Duodenum (tissue), 1 donor: ENCODE measurements around a stretch of chr13.

DNA sequence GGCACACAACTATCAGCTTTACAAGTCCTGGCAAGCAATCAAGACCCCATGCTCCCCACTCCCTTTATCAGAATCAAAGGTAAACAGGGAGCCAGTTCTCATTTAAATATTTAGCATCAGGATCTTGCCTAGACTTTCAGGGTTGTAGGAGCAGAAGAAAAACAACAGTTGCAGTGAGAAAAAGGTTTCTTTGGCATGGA, 340.6 kb downstream of the KLF5 start:
- PRO-cap, result no peak

GRCh38 chr13:73859971-73860302, 801.1 kb downstream of the KLF5 start:
- PRO-cap, result no peak

- PRO-cap, result no peak
Observed at GRCh38 chr13:74129895-74130367, 1071.1 kb downstream of the KLF5 start.

GRCh38 chr13:75303317-75303833, 178.6 kb downstream of the TBC1D4 start:
- PRO-cap, result no peak

DNA sequence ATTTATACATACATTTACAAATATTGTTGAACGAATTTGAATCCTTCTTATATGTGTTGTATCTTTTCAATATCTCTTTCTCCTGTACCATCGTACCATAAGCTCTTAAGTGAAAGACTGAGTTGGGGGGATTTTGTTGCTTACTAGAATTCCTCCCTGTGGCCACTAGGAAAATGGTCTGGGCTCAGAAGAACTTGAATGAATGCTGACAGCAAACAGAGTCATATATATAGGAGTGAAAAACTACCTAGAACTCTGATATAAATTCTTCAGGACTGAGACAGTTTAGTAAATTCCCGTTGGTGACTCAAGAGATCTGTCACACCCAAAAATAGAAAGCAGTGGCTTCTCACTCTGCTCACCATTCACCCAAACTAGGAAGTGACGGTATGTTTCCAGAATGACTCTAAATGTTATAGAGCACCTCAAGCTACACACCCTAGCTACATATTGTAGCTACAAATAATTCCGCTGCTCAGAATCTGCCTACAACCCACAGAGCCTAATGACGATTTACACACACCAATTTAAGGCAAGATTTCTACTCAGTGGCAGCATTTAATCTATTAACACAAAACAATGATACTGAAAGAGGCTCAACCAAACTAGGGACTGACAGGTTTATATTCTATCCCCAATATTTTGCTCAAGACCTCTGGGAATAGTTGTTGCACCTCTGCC, 116.2 kb downstream of the TBC1D4 start:
- PRO-cap, result no peak

DNA sequence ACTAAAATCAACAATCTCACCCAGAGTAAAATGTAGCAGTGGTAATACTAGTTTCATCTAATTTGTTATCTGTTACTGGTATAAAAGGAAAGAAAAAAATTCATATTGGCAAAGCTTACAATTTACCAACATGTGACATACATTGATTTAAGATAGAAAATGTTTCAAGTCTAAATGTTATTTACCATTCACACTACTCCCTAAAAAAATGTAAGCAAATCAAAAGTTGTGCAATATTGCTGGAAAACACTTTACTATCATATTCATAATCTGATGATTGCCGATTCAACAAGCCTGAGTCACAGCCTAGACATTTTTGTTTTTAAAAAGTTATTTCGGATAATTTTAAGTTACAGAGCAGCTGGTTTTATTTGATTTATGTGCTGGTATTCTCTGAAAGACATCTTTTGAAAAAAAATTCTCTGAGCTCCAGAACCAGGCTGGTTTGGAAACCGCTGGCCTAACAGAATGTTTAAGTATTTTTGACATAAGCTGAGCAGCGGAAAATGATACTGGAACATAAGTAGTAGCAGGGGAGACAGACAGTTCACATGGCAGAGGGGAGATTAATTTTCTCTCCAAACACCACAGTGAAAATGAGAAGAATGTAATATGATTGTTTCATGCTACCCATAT, 36.3 kb downstream of the TBC1D4 start:
- PRO-cap, result no peak

- PRO-cap, result no peak
Observed at GRCh38 chr13:75635186-75636071, 701 bp upstream of the LMO7 start.

DNA sequence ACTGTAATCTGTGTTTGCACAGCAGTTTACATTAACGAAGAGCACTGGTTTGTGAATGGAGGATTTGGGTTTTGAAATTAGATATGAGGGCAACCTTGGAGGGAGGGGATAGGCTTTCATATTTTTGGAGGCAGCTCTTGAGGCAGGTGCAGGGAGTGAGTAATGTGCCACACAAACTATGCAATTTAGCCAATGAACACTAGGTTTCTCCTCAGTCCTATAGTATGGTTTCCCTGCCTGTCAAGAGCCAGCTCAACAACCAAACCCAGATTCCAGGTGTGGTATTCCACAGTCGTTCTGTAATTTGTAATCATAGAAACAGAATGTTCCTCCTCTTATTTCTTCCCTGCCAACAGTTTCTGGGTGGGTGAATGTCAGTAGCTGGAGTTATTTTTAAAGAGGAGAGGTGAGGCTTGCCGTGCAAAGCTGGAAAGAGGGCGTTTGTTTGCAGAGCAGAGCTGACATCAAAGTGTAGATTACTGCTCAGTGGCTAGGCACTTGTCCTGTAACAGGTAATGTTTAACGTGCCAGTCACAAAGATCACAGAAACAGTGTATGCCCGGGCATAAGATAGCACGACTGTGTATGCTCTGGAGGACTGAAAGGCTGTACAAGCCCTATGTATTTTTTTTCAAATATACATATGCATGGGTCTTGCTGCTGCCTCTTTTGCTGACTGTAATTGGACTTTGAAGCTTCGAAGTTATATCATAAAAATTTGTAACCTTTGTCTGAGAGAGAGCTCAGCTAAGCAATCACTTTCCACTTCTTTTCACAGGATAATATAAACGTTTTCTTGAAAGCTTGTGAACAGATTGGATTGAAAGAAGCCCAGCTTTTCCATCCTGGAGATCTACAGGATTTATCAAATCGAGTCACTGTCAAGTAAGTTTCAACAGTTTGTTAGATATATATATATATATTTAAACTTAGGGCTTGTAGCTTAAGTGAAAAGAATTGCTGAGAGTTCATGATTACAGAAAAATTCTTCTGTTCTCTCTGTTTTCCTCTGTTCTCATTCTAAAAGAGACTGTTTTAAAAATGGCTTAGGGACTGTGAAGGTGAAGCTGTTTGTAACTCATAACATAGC, 124.4 kb downstream of the LMO7 start:
- PRO-cap, result unidirectional peak, plus-strand start at position 736 of the sequence; unidirectional peak, plus-strand start at position 813 of the sequence

DNA sequence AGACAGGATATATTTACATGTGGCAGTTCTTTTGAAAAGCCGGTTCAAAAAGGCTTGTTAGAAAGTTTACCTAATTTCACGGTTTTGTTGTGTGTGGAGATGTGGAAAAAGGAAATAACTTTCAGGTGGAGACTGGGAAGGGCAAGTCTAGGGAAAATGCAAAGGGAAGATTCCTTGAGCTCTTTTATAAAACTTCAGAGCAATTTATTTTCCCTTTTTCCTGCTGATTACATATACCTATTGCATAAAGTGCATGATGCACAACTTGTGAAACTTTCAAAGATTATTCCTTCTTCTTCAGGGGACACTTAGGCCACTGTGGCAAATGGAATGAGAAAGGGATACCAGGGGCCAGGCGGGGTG, 170.3 kb downstream of the LMO7 start:
- PRO-cap, result no peak

DNA sequence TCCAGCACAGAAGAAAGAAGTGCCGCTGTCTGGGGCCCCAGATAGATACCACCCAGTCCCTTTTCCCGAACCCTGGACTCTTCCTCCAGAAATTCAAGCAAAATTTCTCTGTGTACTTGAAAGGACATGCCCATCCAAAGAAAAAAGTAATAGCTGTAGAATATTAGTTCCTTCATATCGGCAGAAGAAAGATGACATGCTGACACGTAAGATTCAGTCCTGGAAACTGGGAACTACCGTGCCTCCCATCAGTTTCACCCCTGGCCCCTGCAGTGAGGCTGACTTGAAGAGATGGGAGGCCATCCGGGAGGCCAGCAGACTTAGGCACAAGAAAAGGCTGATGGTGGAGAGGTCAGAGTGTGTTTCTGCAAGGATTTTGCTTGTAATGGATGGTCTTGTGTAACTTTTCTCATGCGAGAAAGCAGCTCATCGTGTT, 171.7 kb downstream of the LMO7 start:
- PRO-cap, result no peak

DNA sequence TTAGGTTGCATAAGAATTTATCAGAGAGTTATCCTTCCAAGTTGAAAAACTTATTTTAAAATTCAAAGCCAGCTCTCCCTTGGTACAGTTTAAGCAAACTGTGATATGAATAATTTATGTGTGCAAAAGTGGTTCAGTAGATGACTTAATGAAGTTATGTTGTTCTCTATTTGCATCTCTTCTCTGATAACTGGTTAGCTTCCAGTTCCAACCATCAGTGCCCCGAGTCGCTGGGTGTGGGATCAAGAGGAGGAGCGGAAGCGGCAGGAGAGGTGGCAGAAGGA, 204.0 kb downstream of the LMO7 start:
- PRO-cap, result no peak

DNA sequence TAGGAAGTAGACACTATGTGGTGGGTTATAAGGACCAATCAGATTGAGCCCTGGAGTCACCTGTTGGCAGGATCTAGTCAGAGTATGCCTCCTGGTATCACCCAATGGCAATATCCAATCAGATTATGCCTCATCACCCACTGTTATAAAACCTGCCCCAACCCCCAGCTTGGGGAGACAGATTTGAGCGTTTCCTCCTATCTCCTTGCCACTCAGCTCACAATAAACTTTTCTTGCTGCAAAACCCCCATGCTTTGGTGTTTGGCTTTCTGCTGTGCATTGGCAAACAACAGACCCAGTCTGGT, 564.2 kb downstream of the LMO7 start:
- PRO-cap, result no peak

- PRO-cap, result no peak
Observed at GRCh38 chr13:76882377-76882813, 3.8 kb downstream of the KCTD12 start.

DNA sequence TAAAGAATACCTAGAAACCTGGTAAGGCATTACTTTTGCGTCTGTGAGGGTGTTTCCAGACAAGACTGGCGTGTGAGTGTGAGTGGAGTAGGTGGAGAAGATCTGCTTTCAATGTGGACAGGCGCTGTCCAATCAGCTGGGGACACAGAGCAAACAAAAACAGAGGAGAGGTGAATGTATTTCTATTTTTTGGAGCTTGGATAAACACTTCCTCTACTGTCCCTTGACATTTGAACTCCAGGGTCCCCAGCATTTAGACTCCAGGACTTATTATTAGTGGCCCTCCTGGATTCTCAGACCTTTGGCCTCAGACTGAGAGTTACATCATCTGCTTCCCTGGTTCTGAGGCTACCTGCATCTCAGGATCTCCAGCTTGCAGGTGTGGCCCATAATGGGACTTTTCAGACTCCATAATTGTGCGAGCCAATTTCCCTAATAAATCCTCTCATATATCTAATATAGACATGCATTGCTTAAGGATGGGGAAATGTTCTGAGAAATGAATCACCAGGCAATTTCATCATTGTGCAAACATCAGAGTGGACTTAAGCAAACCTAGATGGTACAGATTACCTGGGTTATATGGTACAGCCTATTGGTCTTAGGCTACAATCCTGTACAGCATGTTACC, 116.3 kb upstream of the FBXL3 start:
- PRO-cap, result no peak

DNA sequence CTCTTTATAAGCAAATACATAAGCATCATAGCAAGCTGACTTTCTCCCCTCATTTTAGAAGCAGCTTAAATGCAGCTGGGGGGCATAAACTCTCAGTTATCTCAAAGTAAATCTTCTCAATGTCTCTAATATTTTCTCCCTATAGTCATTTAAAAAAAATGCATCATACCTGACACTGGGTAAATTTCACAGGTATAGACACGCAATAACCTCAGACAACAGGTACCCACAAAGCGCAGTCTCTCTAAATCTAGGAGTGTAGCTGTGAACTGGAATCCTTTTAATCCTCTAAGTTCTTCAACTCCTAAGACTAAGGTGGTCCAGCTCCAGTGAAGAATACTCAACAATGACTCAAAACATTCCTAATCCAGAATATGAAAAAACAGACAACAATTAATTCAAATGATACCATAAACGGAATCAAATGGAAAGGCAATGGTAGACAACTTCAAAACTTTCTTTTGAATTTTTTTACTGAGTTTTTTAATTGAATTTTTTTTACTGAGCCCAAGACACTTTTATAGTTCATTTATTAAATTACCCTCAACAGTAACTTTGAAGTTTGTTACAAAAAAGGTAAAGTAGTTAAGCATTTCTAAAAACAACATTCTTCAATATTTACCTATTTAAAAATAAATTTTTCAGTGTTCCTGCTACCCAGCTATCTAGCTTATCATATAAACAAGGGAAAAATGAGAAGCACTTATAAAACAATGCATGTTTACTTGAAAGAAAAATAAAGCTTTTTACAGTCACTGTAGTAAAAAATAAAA, 141.0 kb downstream of the MYCBP2 start:
- PRO-cap, result no peak

DNA sequence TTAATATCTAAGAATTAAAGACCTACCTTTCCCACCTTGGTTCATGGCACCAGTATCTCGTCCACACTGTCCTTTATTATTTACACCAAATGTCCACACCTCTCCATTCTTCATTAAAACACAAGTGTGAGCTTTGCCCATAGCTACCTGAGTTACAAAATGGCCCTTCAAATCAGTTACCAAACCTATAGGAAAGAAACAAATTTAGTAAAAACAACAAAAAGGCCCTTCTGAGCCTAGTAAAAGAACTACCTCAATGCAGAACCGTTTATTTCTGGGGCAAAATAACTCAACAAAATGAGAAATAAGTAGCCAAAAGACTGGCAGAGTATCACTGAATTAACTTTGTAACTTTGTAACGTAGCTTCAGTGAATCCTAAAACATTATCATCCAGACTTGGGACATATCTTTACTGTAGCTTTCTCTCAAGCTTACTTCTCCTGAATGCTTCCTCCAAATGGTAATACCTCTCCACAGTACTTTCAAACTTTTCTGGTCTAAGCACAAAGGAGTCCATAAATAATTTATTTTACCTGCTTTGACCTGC, 69.2 kb downstream of the MYCBP2 start:
- PRO-cap, result no peak

DNA sequence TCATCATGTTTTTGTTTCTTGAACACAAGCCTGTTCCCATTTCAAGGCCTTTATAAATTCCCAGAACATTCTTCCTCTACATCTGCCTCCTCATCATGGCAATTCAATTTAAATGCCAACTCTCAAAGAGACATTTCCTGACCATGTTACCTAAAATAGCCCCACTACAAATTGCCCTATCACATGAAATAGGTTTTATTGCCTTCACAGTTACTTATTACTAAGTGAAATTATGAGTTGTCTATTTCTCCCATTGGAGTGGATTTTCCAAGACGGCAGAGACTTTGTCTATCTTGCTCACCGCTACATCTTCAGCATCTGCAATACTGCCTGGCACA, 3.5 kb downstream of the MYCBP2 start:
- PRO-cap, result no peak

GRCh38 chr13:80156575-80157052, 184.3 kb downstream of the SPRY2 start:
- PRO-cap, result unidirectional peak, plus-strand start at chr13:80156840

GRCh38 chr13:80276071-80276883, 64.6 kb downstream of the SPRY2 start:
- PRO-cap, result no peak

DNA sequence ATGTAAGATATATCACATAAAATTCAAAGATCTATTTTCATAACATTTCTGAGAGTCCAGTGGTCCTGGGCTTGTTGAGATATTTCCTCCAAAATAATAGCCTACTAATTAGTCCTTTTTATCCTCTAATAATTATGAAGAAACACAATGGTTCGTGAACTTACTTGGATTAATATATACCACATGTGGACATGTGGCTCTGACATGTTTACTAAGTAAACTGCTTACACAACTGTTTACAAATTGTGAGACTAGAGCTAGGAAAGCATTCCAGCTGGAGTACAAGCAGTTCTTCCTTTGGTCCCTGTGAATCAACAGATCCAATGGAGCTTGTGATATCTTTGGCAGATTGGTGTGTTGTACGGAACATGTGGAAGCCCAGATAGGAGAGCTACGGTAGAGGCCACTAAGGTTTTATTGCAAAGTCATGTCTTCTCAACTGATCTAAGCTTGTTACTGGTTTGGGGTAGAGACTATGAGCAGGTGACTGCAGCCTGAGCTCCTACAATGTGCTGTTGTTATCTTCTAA, 145.5 kb upstream of the SPRY2 start:
- PRO-cap, result no peak